ENCODE results near the genes ITPKB and SNAP47.

GRCh38 chr1:226738915-226739599, at the start of gene ITPKB:
Gene ITPKB, minus strand, starts transcription at chr1:226739282.
- PRO-cap, 2 experiments: peak in 2 of 2 experiments; most common plus-strand start chr1:226739437 (in 1); most common minus-strand start chr1:226739278 (in 2)

- PRO-cap, 2 experiments: no peak in any of the 2 experiments
These were observed 33.7 kb downstream of the PSEN2 start for GRCh38 chr1:226904012-226904585.

- PRO-cap, 2 experiments: no peak in any of the 2 experiments
These were observed 35.0 kb downstream of the COQ8A start for GRCh38 chr1:226975010-226975560.

- PRO-cap, 2 experiments: no peak in any of the 2 experiments
These were observed 938 bp downstream of the CDC42BPA start for GRCh38 chr1:227317444-227317664.

DNA sequence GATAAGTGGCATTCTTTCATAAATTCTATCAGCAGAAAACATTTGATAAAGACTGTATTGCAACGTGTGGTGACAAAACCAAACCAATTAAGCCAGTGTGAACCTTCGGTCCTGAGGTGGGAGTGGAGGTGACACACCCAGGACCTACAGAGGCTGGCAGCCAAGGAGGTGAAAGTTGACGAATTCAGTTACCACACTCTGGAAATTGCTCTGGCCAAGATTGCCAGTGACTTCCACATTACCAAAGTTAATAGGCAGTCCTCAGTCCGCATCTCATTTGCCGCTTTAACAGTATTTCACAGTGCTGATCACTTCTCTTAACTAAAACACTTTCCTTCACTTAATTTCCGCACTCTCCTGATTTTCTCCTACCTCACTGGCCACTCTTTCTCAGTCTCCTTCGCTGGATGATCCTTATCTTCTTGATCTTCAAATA, 5.0 kb upstream of the CDC42BPA start:
- PRO-cap, 2 experiments: no peak in any of the 2 experiments

DNA sequence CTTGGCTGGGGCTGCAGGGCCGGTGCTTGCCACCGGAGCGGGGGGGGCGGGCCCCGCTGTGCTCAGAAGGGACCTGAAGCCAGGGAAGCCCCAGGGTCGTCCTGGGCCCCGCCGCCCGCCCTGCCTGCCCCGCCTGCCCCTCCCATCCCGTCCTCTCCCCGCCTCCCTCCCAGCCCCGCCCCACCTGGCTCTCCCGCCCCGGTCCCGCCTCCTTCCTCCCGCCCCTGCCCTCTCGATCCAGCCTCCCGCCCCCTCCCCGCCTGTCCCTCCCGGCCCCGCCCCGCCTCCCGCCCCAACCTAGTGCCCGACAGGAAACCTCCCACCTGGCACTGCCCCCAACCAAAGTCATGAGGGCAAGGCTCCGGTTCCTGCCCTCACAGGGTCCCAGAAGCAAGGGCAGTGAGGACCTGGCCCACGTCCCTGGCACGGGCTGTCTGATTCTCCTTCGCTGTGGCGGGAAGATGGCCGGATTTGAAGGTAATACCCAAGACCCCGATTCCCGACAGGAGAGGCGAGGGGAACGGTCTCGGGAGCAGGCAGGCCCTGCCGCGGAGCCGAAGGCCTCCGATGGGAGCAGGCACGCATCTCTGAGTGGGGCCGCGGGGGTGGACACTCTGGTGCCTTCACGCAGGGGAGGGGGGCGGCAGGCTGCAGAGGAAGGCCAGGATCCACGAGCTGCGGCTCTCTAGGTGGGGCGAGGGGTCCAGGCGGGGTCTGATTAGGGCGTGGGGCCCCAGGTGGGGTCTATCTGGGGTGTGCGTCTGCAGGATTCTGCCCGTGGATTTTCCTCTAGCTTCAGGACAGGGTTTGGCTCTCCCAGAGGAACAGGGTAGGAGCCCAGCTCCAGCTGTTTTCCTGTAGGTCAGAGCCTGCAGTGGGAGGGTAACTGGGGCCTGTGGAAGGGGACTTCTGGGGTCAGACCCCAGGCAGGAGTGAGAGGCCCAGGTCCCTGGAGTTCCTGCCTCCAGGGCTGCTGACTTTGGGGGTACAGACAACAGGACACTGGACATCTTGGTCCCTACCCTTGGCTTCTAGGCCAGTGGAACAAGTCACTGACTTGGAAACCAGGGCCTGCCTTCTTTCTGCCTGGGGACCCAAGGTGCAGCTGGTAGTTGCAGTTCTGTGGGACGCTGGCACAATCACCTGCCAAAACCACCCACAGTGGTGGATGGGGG, 6.4 kb downstream of the JMJD4 start:
- PRO-cap, 2 experiments: peak in 2 of 2 experiments; most common plus-strand start position 342 of the sequence (in 1); most common minus-strand start position 135 of the sequence (in 2)

- PRO-cap, 2 experiments: peak in 2 of 2 experiments; most common plus-strand start chr1:227735435 (in 2); most common minus-strand start chr1:227735303 (in 2)
These were observed at the start of gene SNAP47 for GRCh38 chr1:227734954-227735946. Gene SNAP47, plus strand, starts transcription at chr1:227735435.

- PRO-cap, 2 experiments: peak in 1 of 2 experiments; most common plus-strand start chr1:227759559 (in 1); most common minus-strand start chr1:227759498 (in 1)
These were observed 24.2 kb downstream of the SNAP47 start for GRCh38 chr1:227759259-227760108.

- PRO-cap, 2 experiments: peak in 1 of 2 experiments; most common plus-strand start chr1:228088206 (in 1); most common minus-strand start chr1:228087961 (in 1)
These were observed 5.4 kb downstream of the ARF1 start for GRCh38 chr1:228087832-228088358.

- PRO-cap, 2 experiments: no peak in any of the 2 experiments
These were observed 5.7 kb downstream of the C1orf35 start for GRCh38 chr1:228097501-228097827.

DNA sequence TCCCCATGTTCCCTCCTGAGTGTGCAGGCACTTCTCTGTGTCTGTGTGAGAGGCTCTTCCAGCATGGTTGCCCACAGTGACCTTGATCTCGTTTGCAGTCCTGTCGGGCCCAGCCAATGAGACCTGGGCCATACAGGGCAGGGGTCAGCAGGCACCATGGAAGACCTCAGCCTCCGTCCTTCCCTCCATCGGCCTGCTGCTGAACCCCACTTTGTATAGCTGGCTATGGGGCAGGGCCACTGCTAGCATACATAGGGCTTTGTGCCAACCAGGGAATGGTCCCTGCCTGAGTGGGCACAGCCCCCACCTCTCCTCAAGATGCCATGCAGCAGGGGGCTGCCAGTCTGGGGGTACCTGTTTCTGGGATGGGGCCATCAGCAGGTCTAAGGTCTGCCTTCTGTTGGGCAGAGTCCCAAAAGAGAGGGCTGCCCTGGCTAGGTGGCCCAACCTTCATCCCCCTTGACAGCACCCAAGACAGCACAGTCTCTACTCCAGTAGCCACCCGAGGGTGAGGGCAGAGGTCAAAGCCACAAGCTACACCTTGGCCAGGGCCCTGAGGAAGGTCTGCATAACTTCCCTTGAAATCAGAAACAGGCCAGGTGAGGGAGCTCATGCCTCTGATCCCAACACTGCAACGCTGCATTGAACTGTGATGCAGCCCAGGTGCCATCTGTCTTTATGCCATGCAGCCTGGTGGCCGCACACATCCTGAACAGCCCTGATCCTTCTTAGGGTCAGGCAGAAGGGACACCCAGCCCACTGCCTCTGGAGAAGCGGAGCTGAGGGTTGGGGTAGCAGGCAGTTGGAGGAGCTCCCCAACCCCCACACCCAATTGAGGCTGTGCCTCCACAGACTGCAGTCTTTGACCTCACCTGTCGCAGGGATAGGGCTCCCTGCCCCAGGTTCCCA, 3.5 kb downstream of the C1orf35 start:
- PRO-cap, 2 experiments: no peak in any of the 2 experiments

DNA sequence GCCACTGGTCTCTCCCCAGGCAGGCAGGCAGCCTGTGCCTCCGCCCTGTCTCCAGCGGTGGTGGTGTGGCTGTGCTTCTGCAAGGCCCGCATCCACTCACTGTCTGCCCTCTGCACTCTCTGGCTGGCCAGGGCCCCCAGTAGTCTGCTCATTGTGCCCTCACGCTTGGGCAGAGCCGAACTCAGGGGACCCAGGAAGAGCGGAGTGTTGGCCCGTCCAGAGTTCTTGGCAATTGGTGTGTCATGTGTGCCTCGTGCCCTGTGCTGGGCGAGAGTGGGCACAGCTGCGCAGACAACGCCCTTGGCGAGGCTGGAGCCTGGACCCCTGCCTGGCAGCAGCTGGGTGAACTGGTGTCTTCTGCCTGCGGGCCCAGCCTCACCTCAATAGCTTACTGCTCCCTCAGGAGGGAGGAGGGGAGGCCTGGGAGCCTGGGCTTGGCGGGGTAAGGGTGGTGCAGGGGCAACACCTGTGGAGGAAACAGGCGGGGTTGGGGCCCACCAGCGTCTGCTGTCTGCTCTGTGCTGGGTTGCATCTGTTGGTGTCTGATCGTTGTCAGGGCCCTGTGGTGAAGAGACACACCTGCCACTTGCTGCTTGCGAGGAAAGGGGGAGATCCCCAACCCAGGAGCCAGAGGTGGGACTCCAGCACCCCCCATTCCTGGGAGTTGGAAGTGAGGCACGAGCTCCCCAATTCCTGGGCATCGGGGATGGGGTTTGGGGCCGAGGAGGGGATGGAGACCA, 2.2 kb downstream of the GUK1 start:
- PRO-cap, 2 experiments: no peak in any of the 2 experiments

DNA sequence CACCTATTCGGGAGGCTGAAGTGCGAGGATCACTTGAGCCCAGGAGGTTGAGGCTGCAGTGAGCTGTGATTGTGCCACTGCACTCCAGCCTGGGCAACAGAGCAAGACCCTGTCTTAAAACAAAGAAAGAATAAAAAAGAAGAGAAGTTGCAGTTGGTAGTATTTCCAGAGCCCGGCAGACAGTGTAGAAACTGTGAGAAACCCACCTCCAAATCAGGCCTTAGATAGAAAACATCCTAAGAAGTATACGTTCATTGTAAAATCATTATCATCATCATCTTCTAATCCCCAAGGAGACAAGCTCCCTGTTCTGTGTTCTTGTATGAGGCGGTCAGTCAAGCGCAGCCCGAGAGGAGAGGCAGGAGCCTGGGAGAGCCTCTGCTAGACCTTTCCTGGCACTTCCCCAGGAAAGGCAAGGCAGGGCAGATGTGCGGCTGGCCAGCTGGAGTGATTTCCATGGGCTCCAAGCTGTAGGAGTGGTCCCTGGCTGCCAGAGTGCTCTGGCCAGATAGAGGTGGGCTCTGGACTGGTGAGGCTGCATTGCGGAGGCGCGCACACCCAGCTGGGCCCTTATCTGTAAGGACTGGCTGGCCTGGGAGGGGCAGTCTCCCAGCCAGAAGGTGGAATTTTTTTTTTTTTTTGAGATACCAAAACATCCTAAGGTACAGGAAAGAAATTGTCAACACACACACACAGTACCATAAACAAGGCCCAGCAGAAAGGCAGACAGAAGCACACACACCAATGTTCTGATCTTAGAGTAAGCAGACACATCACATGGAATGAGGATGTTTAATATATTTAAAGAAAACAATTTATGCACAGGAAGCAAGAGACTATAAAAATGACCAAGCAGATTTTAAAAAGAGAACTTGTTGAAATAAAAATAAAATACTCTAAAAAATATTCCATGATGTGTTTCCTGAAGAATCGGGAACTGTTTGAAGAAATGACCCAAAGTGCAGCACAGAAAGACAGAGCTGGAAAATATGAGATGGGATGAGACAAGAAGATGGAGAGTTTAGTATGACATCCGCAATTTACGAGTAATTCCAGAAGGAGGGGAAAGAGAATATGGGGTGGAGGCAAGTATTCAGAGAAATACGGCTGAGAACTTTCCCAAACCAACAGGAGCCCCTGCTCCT, 13.2 kb downstream of the IBA57 start:
- PRO-cap, 2 experiments: no peak in any of the 2 experiments

DNA sequence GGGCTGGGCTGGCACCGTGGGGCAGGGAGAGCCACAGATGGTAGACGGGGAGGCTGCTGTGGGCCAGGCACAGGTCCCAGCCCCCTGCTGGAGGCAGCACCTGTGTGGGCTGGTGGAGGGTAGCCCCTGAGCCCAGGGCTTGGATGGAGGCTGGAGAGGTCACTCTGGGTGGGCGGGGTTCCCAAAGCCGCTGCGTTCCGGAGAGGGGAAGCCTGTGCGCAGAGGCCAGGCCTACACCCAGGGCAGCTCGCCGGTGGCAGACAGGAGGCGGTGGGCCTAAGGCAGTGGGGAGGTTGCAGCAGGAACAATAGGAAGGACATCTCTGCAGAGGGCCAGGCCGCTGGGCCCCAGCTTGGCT, 53.4 kb downstream of the TRIM11 start:
- PRO-cap, 2 experiments: no peak in any of the 2 experiments

DNA sequence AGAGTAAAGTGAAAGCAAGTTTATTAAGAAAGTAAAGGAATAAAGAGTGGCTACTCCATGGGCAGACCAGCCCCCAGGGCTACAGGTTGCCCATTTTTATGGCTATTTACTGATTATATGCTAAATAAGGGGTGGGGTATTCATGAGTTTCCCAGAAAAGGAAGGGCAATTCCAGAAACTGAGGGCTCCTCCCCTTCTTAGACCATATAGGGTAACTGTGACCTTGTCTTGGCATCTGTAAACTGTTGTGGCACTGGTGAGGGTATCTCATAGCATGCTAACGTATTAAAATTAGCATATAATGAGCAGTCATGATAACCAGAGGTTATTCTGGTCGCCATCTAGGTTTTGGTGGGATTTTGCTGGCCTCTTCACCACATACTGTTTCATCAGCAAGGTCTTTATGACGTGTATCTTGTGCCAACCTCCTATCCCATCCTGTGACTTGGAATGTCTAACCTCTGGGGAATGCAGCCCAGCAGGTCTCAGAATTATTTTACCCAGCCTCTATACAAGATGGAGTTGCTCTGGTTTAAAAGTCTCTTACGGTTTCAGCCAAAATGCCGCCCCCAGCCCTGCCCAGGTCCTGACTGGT, 931 bp upstream of the TRIM17 start:
- PRO-cap, 2 experiments: peak in 1 of 2 experiments; most common minus-strand start position 68 of the sequence (in 1)

GRCh38 chr1:228463553-228464110, 5.7 kb downstream of the H2BC26 start:
- PRO-cap, 2 experiments: no peak in any of the 2 experiments

GRCh38 chr1:228472620-228473140, 14.5 kb upstream of the RNF187 start:
- PRO-cap, 2 experiments: no peak in any of the 2 experiments

DNA sequence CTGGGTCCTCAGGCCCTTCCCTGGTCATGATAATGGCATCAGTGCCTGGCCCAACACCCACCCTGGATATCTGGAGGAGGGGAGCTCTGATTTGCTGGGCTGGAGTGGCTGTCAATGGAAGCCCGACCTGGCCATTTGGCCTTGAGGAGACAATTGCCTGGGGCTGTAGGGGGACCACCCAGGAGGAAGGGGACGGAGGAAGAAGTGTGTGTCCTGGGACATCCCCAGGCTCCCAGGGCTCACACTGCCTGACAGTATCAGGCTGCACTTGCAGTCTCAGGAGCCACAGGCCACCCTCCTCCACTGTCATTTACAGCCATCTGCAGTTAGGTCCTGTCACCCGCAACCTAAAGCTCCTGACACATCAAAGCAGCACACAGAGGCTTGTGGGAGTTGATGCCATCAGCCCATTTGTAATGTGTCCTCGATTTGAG, 7.9 kb upstream of the RNF187 start:
- PRO-cap, 2 experiments: no peak in any of the 2 experiments

GRCh38 chr1:228861292-228861774, 126.1 kb downstream of the RHOU start:
- PRO-cap, 2 experiments: no peak in any of the 2 experiments

DNA sequence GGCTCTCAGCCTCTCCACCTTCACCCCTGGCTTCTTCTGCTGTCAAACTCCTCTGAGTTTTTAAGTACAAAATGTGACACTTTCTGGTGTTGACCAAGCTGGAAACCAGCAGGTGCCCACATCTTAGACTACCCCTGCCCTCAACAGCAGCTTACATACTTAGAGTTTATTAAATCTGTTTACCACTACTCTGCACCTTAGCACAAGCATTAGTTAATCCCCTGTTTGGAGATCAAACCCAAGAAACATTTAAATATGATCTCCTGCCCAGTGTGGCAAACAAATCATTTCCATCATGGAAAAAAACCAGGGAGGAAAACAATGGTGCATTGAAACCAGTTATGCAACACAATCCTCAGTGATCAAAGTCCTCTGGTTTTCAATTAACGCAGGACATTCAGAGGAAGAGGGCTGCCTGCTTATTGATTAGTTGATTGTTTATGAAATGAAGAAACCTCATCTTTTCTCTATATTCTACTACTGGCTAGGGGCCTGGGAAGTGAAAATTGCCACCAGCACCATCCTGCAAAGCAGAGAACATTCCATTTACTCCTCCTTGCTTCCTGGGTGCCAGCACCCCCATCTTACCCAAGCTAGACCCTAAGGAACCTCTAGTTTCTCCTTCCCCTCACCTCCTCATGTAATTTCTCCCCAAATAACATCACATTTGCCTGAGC, 139.4 kb upstream of the RAB4A start:
- PRO-cap, 2 experiments: no peak in any of the 2 experiments